Suprapubic skin (tissue), 4 donors: ENCODE results near the genes TRMO and NANS.

DNA sequence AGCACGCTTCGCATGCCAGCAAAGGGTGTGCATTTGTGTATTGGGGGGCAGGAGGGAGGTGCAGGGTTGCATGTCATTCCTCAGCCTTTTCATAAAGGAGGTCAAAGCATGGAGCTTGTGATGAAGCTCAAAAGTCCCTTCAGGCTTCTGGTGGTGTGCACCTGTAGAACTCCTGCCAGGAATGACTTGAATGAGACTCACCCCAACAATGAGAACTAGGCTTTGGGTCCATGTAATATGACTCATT, 17.4 kb upstream of the XPA start:
- PRO-cap: no peak
- RAMPAGE, long total RNA, 4 experiments: no peak in any of the 4 experiments

DNA sequence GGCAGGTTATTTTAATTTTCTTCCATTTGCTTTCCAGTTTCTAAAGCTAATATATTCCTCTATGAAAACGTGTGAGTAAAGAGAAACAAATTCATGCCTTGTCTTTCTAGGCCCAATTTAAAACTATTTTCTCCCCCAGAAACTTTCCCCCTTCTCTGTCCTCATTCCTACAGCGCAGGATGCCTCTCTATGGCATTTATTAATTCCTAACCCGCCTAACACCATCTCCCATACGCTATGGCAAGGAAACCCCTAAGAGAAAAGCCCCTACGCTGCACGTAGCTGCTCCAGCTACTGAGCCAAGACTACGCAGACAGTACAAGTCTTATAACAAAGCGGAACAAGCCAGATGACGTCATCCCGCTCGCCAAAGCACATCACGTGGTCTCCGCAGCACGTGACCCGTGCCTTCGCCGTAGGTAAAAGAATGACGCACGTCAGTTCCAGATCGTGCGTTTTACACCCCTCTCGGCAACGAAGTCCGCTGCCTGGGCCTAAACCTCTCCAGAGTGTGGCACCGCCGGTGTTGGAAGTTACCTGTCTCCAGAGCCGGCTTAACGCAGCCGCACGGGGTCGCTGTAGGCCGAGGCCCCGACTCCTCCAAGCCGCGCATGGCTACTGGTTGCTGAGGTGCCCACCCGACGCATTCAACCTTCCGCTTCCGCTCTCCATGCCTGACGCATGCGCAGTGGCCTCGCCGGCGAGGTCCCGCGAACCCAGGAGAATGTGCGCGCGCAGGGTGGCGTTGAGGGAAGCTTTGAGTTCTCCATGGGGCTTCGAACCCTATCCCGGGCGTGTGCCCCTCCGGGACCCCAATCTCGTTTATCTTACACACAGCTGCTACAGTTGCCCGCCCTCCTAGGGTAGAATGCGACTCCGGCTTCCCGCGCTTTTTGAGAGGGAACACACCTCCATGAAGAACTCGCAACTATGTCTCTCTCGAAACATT, at the start of gene TRMO:
TSS of gene TRMO (minus strand) at position 620 of the 949 bp plus-strand sequence.
- PRO-cap: bidirectional peak, plus-strand start at position 440 of the sequence, minus-strand start at position 296 of the sequence; bidirectional peak, plus-strand start at position 721 of the sequence, minus-strand start at position 620 of the sequence
- RAMPAGE, long total RNA, 4 experiments: start-site peak on the minus strand in 4 of 4 experiments, centred at positions 317 to 628 of the sequence, 16 to 121 reads per replicate

GRCh38 chr9:97923710-97924626, 1.7 kb upstream of the TRMO start:
- PRO-cap: no peak
- RAMPAGE, long total RNA, 4 experiments: no peak in any of the 4 experiments

GRCh38 chr9:97990140-97990999, 7.2 kb downstream of the ANP32B start:
- PRO-cap: no peak
- RAMPAGE, long total RNA, 4 experiments: no peak in any of the 4 experiments

DNA sequence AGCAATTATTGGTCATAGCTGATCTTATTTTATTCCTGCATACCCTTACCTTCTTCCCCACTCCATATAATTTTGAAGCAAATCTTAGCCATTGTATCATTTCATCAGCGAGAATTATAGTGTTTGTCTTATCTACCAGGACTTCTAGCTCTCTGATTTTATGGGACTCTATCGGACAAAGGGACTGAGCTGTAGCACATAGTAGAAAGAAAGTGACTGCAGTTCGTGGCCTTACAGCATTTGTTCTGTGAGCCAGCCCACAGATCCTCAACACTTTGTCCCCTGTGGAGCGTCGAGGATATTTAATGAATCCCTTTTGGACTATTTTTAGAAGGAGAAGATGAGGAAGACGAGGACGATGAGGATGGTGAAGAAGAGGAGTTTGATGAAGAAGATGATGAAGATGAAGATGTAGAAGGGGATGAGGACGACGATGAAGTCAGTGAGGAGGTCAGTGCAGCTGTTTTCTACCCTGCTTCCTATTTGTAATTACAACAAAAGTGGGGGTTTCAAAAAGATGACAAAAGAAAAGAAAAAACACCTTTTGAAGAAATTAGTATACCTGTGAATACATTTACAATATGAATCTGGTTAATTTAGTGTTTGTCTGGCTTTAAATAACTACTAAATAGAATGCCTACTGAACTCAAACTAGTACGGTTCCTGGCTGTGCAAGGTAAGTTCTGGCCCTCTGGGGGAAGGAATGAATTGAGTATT, 28.0 kb downstream of the ANP32B start:
- PRO-cap: no peak
- RAMPAGE, long total RNA, 4 experiments: start-site peak on the plus strand in 2 of 4 experiments, centred at positions 390 to 427 of the sequence, 32 to 206 reads per replicate

- PRO-cap: no peak
- RAMPAGE, long total RNA, 4 experiments: no peak in any of the 4 experiments
These were observed 2.2 kb upstream of the NANS start for GRCh38 chr9:98053966-98055148.

DNA sequence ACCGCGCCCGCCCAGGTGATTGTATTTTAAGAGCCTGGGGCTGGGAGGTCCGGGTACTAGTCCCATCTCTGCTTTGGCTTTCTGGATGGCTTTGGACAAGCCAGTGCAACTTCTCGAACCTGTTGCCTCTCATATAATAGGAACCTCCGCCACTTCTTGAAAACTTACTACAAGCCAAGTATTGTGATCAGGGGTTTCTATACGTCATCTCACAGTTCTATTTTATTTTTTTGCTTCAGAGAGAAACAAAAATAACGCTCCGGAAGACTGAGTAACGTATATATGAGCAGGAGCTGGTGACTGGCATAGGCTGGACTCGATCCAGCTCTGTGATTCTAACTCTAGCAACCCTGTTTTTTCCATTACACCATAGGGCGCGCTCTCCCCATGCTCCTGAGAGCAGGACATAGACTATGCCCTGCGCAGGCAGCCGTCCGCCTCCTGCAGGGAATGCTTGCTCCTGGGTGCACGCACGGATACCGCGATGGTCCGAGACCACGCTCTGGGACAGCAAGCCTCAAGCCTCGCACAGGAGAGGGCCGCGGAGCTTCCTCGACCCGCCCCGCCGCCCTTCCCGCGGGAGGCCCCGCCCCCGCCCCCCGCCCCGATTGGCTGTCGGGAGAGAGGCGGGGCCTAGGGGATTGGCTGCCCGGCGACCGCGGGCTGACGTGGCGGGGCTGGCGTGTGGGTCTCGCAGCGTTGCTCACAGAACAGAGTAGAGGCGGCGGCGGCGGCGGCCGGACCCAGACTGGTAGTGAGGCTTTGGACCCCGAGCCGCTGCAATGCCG, at the start of gene NANS:
TSS of gene NANS (plus strand) at position 706 of the 788 bp plus-strand sequence.
- PRO-cap: bidirectional peak, plus-strand start at position 713 of the sequence, minus-strand start at position 583 of the sequence
- RAMPAGE, long total RNA, 4 experiments: start-site peak on the plus strand in 4 of 4 experiments, centred at positions 701 to 717 of the sequence, 149 to 397 reads per replicate

DNA sequence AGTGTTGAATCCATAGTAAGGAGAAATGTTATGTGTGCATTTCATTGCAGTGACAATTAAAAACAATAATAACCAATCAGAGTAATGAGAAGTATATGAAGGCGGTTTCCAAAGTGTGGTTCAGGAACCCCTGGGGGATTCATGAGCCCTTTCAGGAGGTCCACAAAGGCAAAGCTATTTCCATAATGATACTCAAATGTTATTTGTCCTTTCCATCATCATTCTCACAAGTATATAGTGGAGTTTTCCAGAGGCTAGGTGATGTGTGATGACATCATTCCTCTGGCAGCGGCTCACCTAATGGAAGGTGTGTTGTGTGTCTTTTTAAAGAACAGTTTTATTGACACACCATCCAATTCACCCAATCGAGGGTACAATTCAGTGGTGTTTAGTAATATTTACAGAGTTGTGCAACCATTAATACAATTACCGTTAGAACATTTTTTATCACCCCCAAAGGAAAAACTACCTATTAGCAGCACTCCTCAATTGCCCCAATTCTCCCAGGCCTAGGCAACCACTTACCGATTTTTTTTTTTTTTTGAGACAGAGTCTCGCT, 9.7 kb downstream of the NANS start:
- PRO-cap: no peak
- RAMPAGE, long total RNA, 4 experiments: no peak in any of the 4 experiments

GRCh38 chr9:98075813-98076391, 19.4 kb downstream of the NANS start:
- PRO-cap: no peak
- RAMPAGE, long total RNA, 4 experiments: no peak in any of the 4 experiments

DNA sequence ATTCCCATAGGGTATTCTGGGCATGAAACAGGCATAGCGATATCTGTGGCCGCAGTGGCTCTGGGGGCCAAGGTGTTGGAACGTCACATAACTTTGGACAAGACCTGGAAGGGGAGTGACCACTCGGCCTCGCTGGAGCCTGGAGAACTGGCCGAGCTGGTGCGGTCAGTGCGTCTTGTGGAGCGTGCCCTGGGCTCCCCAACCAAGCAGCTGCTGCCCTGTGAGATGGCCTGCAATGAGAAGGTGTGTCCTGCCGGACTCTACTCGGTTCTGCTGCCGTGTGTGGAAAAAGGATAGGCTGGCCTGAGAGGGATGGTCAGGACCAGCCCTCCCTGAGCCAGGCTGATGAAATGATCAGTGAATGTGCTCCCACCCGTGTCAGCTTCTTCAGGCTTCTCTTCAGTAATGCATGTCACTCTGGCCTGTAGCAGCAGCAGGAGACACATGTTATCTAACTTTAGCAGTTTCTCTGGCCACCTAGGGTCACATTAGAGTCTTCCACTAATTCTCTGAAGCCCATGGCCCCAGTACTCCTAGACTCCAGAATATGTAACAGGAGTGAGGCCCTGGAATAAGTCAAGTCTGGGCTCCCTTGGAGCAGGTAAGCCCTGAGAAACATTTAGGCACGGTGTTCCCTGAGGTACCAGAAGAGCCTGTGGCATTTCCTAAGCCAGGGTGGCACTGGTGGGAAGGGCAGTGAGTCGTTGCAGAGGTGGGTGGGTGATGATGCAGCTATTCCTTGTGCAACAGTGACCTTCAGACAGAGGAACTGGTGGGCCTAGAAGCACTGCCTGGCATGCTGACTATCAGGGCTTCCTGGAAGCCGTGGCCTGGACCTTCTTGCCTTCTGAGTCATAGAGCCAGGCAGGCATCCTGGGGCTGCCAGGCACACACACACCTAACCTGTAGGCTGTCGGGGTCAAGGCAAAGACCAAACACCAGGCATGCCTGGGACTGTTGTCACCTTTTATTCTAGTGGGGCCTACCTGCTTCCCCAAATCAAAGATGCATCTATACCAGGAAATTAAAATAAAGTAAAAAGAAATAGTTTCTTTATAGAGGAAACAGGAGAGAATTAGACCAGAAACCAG, 24.7 kb downstream of the NANS start:
- PRO-cap: no peak
- RAMPAGE, long total RNA, 4 experiments: no peak in any of the 4 experiments

DNA sequence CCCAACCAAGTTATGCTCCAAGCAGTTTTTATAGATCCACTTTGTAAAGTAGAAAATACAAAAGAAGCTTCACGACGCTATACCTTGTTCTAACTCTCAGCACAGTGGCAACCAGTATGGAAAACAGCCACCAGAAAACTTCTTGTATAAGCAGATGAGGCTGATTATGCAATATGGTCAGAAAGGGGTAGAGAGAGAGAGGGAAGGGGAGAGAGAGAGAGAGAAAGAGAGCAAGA, 14.8 kb downstream of the TRIM14 start:
- PRO-cap: no peak
- RAMPAGE, long total RNA, 4 experiments: no peak in any of the 4 experiments

- PRO-cap: no peak
- RAMPAGE, long total RNA, 4 experiments: no peak in any of the 4 experiments
These were observed 14.5 kb downstream of the TRIM14 start for GRCh38 chr9:98104571-98104816.

GRCh38 chr9:98107830-98108118, 11.2 kb downstream of the TRIM14 start:
- PRO-cap: no peak
- RAMPAGE, long total RNA, 4 experiments: no peak in any of the 4 experiments

- PRO-cap: no peak
- RAMPAGE, long total RNA, 4 experiments: no peak in any of the 4 experiments
These were observed 27.3 kb upstream of the TRIM14 start for GRCh38 chr9:98146102-98146893.

DNA sequence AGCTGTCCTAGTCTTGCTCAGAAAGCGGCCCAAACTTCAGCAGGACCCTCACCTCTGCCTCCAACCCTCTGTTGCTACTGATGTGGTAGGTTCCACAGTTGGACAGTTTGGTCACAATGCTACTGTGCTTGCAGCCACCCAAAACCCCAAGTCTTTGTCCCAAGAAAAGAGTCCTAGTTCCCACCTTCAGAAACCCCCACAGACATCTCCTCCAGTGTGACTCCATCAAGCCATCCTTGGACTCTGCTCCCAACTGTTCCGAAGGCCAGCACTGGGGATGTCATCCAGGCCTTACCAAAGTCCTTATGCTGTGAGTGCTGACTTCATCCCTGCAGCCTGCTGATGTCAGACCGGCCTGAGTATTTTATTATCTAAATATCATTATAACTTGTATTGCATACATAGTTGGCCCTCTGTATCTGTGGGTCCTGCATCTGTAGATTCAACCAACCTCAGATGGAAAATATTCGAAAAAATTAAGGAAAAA, 9.3 kb downstream of the CORO2A start:
- PRO-cap: no peak
- RAMPAGE, long total RNA, 4 experiments: start-site peak on the minus strand in 1 of 4 experiments, centred at position 173 of the sequence, 7 reads per replicate

DNA sequence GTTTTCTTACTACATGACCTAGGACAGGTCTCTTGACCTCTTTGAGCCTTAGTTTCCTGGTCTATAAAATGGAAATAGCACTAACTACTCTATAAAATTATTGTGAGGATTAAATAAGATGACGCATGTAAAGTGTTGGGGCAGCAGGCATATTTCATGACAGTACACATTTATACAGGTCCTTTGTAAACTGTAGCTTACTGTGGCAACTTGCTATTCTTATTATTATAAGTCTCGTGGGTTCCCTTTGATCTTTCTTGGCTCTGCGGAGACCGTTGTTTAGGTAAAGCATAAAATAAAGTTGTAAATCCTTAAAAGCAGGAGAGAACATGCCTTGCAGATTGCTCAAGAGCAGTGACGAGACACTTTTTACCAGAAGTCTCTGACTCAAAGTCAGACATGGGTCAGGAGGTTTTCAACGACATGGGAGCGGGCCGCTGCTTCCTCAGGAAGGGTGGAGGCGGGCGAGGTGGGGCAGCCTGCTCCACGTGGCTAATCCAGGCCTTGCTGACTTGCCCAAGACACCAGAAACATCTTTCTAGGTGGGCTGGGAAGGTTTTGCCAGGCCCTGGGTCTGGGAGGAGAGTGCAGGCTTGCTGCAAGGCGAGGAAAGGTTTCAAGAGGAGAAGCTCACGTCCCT, 6.7 kb downstream of the TBC1D2 start:
- PRO-cap: no peak
- RAMPAGE, long total RNA, 4 experiments: no peak in any of the 4 experiments

- PRO-cap: no peak
- RAMPAGE, long total RNA, 4 experiments: no peak in any of the 4 experiments
These were observed 200.6 kb downstream of the GABBR2 start for GRCh38 chr9:98508020-98508566.

GRCh38 chr9:98861000-98861469, 53.6 kb downstream of the GALNT12 start:
- PRO-cap: no peak
- RAMPAGE, long total RNA, 4 experiments: no peak in any of the 4 experiments

GRCh38 chr9:98953837-98954162, 10.1 kb downstream of the COL15A1 start:
- PRO-cap: no peak
- RAMPAGE, long total RNA, 4 experiments: no peak in any of the 4 experiments

DNA sequence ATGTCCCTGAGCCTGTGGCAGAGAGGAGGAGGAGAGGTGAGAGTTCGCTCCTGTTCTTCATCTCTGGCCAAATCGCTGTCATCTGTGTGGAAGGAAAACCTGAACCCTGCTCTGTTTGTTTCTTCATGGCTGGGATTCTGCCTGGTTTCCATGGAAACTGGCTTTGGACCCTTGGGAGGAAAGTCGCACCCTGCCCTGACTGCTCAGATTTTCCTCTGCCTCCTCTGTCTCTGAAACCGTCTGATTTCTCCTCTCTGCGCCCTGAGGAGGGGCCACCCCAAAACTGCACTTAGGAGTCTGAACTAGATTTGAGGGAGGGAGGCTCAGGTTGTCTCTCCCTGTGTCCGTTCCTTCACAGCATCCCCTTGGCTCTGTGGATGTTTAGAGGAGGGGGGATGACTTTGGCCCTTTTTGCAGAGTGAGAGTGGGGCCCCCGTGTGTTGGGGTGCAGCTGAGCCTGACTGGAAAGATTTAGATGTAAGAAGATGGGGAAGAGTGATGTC, 31.8 kb downstream of the COL15A1 start:
- PRO-cap: no peak
- RAMPAGE, long total RNA, 4 experiments: no peak in any of the 4 experiments